HGPS cell (cell line): ENCODE results near the genes HNRNPLL and GEMIN6.

GRCh38 chr2:36478273-36478833, 119.6 kb downstream of the FEZ2 start:
- RRBS: no CpG with 5 or more reads among the region's 4 CpGs

DNA sequence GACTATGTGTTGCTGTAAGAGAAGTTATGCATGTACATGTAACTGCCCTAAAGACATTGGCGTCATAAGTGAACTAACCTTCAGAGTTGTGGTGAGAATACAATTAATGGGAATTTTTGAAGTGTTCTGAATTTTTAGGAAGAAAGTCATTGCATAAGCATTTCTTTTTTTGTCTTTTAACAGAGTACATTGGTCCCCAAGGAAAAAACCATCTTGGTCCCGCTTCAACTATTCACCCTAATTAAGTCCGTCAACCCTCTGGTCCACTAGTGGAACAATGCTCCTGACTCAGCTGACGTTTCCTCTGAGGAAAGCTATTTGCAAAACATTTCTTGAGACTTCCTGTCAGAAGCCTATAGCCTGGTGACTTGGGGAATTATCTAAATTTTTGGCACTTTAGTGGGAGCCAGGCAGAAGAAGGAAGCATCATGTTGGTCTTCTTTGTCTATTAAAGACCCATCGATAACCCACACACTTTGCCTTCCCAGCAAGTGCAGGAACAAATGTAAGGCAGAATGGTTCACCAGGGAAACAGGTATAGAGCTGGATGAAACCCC, 41.0 kb upstream of the VIT start:
- RRBS: no CpG with 5 or more reads among the region's 5 CpGs

- RRBS: no CpG with 5 or more reads among the region's 12 CpGs
Observed at GRCh38 chr2:37089414-37090088, 5.2 kb downstream of the GPATCH11 start.

DNA sequence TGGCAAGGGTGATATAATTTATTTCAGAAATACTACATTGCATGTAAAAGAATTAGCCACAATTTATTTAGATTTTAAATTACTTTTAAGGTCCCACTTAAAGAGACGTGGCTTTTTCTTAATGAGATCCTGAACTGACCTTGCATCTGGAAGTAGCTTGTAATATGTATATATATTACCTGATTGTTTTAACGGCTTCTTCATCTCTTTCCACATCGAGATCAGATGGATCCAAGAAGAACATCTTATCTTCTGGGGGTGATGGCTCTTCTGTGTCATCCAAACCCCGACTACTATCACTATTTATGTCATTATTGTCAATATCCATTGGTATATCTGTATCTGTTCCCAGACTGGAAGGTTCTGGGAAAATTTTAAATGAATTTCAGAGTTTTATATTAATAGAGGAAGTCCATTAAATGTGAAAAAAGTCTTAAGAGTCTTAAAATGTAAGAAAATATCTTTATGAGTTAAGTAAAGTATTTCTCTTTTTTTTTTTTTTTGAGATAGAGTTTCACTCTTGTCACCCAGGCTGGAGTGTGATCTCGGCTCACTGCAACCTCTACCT, 45.0 kb downstream of the PRKD3 start:
- RRBS: no CpG with 5 or more reads among the region's 5 CpGs

DNA sequence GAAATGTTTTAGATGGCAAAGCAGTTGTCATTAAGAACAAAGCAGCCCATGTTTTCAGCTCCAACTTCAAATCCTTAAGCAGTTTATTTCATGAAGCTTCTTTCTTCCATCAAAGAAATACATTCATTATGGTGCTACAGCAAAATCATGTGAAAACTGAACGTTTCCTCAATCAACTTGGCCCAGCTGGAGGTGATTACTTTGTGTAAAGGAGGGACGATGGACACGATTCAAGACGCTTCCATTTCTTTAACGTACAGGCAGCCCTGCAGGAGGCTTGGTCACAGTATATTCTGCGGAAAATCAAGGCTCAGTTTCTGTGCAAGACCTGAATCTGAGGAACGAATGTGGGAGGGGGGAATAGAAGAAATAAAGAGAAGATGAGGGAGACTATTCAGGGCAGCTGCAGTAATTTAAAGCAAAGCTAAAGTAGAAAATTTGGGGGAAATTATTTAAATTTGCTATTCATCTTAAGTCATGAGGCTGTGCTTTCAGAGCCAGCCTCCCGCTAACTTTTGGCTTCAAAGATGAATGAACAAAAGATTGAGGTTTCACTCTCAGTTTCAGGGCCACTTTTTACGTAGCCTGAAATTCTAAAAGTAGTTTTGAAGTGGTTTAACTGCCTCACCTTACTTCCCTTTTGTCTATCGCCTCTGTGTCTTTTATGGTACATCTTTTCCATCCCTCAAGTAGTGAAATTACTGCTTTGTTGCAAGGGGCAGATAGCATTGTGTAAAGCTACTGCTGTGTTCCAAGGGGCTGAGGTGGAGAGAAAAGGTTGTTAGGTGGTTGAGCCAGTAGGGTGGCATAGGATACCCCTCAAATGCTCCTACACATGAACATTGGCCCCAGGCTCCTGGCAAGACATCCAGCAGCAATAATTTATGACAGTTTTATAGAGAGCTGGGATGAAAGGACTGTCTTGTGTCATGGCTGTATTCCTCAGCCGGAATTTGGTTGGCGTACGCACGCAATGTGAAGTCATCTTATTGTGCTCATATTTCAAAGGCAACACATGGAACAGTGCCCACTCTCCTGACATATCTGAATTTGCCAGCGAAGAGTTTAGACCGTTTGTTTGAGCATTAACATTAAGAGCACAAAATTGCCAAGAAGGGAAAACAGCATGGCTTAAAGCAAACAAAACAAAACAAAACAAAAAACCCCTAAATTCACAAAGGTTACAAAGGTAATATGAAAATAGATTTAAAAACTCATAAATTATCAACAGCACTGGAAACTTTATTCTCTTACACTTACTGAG, 32.0 kb downstream of the QPCT start:
- RRBS: no CpG with 5 or more reads among the region's 16 CpGs

GRCh38 chr2:37384017-37384656, 39.7 kb downstream of the QPCT start:
- RRBS: no CpG with 5 or more reads among the region's 7 CpGs

- RRBS: no CpG with 5 or more reads among the region's 8 CpGs
Observed at GRCh38 chr2:37635424-37636203, 35.8 kb downstream of the CDC42EP3 start.

DNA sequence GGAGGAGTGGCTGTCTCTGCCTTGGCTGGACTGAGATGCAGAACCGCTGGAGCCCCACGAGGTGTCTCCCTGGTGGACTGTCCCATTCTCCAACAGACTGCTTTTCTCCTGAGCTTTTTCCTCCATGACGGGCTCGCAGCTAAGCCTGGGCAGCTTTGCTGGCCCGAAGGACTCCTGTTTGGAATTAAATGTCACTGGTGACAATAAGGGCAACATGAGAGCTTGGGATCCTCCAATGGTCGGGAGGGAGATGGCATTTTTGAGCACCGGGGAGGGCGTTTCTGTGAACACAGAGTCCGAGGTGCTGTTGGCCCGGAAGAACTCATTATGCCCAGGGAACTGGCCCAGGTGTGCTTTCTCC, 25.4 kb downstream of the CDC42EP3 start:
- RRBS: no CpG with 5 or more reads among the region's 10 CpGs

DNA sequence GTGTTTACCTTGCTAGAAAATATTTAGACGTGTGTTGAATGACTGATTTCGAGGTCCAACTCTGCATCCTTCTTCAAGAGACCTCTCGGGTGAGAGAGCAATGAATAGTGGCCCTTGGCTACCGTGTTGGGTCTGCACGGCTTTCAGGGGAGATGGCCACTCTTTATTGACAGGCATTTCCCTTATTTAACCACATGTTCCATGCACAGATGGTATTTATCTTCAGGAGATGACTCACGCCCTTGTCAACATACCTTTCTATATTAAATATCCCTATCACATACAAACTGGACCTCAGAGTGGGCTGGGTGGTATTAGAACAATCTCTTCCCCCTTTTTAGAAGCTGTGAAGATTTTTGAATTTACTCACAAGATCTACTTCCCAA, 109.5 kb upstream of the CDC42EP3 start:
- RRBS: no CpG with 5 or more reads among the region's 6 CpGs

DNA sequence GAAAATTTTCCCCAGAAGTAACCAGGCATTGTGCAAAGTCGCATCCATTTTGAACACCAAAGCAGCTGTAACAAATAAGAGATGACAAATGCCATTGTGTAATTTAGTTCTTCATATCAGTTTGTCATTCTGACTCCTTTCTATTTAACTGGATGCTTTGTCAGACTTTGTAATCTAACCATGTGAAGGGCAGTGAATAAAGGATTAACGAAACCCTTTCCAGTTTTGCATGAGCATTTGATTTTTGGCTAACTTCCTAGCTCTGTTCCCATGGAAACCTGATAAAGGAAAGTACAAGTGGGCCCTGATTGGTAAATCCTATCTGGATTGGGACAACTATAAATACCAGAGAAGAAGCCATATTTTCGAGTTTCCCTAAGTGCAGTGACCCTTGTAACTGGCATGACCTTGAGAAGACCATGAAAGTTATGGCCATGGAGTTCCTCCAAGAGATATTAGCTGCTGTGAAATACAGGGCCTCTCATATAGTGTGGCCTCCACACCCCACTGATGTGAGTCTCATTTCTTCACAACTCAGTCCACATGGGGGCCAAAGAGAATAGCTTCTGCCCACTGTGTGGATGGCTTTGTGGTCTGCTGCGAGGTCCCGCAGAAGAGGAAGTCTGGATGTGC, 38.1 kb upstream of the CYP1B1 start:
- RRBS: no CpG with 5 or more reads among the region's 5 CpGs

- RRBS: no CpG with 5 or more reads among the region's 3 CpGs
Observed at GRCh38 chr2:38508674-38508969, 94.1 kb downstream of the HNRNPLL start.

- RRBS: no CpG with 5 or more reads among the region's 4 CpGs
Observed at GRCh38 chr2:38599757-38600231, 2.9 kb downstream of the HNRNPLL start.

DNA sequence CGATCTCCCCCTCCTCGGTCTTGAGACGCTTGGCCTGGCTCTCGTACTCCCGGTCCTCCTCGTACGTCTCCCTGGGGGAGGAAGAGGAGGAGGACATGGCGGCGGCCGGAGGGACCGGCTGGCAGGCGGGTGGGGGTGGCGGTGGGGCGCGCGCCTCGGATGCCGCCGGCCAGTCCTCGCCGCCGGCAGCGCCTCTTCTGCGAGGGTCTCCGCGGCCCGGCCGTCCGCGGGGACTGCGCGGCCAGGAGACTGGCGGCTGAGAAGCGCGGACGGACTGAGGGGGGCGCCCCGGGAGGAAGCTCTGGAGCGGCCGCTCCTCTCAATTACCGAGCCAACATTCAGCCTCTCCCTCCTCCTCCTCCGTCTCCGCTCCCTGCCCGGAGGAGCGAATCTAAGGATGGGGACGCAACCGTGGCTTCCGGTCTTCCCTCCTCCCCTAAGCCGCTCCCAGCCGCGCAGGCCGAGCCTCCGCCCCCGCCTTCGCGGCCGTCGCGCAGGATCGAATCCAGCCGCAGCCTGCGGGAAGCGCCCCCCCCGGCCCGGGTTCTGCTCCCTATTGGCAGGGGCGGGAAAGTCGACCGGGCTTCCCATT, at the start of gene HNRNPLL:
Gene HNRNPLL (minus strand): TSS at position 399 of the 592 bp plus-strand sequence.
- RRBS: 2% methylated on average over 38 of the region's 68 CpGs

- RRBS: no CpG with 5 or more reads among the region's 4 CpGs
Observed at GRCh38 chr2:38671274-38671538, 5.3 kb downstream of the GALM start.

DNA sequence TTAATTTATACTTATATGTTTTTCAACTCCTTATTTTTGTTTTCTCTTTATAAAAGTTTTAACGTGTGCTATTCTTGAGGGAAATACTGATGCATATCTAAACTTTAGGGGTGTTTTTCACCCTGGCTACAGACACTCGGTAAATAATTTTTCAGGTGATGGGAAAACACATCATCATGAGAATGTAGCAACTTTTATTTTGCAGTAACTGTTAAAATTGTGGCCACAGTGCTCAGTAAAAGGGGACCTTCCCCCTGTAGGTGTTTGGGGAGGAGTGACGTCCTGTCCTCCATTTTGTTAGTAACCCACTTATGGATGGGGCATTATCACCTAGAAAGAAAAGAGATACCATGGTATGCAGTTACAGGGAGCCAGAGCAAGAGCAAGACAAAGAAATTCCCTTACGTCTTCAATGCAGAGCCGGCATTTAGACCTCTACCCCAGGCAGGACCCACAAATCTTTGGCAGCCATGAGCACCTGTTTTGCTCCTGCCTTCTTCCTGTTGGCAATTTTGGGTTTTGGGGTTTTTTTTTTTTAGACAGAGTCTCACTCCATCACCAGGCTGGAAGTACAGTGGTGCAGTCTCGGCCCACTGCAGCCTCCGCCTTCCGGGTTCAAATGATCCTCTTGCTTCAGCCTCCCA, 31.6 kb downstream of the GALM start:
- RRBS: no CpG with 5 or more reads among the region's 8 CpGs

DNA sequence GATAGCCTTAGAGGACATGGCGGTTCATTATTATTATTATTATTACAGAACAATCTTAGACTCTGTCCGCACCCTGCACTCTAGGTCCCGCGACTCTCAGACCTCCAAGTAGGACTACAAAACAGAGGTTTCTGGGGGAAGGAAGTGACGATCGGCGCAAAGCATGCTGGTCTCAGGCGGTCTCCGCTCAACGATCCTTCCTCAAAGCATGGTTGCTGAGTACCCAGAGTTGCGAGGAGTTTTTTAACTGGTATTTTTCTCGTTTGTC, at the start of gene GEMIN6:
Gene GEMIN6 (plus strand): TSS at position 179 of the 268 bp plus-strand sequence.
- RRBS: no CpG with 5 or more reads among the region's 12 CpGs

- RRBS: no CpG with 5 or more reads among the region's 10 CpGs
Observed at GRCh38 chr2:38827476-38828131, 48.1 kb downstream of the DHX57 start.

DNA sequence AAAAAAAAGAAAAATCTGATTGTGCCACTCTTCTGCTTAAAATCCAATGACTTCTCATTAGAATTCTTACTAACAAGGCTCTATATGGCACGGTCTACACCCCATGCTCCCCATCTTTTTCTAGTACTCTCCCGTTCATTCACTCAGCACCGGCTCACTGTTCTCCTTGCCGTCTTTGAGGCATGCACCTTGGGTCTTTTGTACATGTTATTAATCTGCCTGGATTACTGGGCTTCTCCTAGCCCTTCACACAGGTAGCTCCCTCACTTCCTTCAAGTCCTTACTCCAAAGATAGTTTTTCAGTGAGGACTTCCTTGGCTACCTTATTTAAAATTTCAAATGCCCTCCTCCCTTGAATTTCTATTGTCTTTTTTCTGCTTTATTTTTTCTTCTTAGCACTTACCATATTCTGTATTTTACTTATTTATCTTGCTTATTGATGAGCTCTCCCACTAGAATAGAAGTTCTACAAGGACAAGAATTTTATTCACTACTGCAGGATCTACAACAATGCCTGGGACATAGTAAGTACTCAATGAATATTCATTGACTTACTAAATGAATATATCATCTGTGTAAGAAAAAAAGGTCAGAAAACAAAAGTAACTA, 26.1 kb downstream of the DHX57 start:
- RRBS: no CpG with 5 or more reads among the region's 4 CpGs

GRCh38 chr2:39243508-39244543, 123.0 kb upstream of the SOS1 start:
- RRBS: no CpG with 5 or more reads among the region's 88 CpGs